Bronchial lymph node (tissue), 1 donor: ENCODE measurements around a stretch of chr2.

- PRO-cap = no peak
Observed at GRCh38 chr2:233114367-233114866, 54.3 kb downstream of the INPP5D start.

GRCh38 chr2:233165502-233166066, 85.9 kb upstream of the ATG16L1 start:
- PRO-cap = no peak

- PRO-cap = no peak
Observed at GRCh38 chr2:233191304-233192019, 60.0 kb upstream of the ATG16L1 start.

DNA sequence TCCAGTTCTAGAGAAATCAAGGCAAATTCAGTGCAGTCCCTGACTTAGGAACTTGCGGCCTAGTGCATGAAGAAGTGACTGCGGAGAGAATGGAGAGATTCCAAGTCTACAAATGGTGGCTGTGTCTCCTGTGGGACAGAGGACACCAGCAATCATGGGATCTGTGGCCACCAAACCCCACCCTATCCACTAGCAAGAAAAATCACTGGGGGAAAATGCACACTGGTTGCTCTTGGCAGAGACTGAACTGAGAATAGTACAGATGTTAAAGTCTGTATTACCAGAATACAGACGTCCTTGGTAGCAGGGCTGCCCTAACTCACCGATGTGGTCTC, 55.1 kb upstream of the ATG16L1 start:
- PRO-cap = no peak

DNA sequence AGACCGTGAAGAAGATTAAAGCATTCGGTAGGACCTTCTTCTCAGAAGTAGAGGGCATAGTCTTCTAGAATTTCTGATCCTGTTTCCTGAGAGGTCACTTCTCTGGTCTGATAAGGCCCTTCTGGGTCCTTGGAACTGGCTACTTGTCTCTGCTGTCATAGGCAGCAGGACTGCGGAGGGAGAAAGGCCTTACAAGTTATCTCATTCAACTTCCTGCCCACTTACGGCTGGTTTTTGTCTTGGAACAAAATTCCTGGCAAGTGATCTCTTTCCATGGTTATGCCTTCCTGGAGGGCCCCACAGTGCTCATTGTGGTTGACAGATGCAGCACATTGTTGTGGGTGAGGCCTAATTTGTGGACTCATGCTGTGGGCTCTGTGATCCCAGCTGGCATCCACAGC, 21.9 kb downstream of the SAG start:
- PRO-cap = no peak

DNA sequence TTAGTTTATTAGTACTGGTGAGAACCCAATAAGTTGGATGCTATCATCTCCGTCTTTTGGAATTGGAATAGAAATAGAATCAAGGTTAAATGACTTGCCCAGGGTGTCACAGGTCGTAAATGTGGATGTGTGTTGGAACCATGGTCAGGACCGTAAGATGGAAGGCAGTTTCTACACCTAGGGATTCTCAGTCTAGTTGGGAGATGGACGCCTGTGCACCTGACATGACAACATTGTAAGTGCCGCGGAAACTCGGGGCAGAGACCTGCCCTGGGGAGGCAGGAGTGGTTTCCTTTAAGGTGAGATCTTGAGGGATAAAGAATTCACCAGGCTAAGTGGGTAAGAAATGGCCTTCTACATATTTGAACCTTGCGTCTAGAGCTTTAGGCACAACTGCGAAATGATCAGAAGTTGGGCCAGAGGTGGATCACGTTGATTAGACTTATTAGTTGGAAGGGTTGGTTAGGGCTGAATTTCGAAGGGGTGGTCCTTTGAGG, 1.6 kb downstream of the DGKD start:
- PRO-cap = no peak

DNA sequence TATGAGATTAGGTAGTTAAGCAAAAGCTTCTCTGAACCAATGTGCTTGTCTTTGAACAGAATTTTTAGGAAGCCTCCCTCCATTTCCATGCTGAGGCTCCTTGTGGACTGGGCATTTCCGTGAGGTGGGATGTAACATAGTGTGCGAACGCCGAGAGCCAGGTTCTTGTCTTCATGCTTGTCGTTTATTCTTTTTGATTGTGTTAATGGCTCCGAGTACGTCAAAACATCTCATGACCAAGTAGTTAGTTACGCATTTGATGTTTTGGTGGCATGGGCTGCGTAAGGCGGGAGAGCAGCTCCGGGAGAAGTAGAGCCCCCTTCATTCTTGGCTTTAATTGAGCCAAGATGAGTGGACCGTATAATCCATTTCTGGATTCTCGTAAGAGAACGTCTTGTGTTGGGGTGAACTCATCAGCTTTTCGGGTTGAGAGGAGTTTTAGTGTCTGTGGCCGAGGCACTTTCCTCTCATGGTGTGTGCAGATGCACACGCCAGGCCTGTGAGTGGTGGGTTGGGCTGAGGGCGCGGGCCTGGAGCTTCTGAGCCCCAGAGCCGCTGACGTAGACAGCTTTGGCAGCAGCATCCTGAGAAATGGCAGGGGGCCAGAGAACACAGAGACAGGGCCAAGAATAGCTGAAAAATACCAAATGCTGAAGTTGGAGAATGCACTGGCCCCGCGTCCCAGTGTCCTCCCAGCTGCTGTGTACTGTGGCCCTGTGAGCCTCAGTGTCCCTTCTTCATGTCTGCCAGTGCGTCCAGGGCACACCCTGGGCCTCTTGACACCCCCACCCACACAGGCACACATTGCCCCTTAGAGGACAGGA, 33.2 kb downstream of the DGKD start:
- PRO-cap = unidirectional peak, minus-strand start at position 505 of the sequence

- PRO-cap = no peak
Observed at GRCh38 chr2:233420430-233421438, 66.4 kb downstream of the DGKD start.

DNA sequence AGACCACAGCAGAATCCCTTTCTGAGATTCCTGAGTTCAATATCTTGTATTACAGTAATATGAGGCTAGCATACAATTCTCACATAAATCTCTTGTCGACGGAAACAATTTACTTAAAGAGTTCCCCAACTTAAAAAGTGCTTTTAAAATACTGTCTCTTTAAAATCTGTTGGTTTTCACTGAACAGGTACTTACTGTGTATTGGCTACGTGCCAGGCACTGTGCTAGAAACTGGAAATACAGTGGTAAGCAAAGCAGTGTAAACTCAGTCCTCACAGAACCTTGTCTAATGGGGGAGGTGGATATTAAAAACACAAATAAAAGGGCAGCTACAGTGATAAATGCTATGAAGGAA, 52.7 kb downstream of the USP40 start:
- PRO-cap = no peak

GRCh38 chr2:233756536-233757296, 3.4 kb upstream of the UGT1A1 start:
- PRO-cap = no peak

DNA sequence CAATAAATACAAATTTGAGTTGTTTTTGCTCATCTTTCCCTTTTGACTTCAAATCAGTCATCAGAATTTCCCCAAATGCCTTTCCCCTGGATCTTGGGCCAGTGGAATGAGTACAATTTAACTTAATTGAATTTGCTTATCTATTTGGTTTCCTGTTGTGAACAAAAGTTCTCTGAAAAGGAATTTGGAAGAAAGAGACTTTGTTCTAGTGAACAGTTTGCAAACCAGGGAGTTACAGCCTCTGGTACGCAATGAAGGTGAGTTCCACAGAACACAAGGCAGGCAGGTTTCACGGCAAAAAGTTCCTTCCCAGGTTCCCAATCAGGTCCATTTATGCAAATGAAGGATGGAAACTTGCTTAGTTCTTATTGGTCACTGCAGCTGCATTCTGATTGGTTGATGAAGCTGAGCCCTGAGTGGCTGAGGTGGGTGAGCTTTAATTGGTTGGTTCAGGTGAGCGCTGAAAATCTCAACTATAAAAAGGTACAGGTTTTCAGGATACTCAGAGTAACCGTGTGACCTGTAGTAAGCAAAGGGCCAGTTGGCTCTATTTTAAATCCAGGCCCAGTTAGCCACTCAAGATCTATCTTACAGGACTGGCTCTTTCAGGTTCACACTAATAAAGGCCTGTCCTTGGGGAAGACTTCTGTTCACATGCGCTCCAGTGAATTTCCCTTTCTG, 1.0 kb upstream of the UGT1A1 start:
- PRO-cap = no peak

DNA sequence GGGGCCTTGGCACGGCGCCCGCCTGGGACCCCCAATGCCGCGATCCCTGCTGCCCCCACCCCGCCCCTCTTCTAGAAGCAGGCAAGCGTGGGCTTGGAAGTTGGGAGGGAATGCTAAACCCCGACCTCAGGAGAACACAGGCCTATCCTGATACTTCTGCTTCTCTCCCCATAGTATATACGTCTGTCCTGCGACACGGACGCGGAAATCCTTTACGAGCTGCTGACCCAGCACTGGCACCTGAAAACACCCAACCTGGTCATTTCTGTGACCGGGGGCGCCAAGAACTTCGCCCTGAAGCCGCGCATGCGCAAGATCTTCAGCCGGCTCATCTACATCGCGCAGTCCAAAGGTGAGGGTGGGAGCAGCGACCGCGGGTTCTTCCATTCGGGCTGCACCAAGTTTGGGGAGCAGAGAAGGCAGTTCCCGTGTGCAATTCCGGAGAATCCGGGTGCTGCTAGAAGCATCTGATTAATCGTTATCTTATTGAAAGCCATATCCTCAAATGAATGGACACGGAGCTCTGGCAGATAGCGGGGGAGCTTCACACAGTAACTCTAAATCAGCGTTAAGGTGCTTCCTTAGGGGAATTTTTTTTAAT, 21.8 kb downstream of the TRPM8 start:
- PRO-cap = no peak

DNA sequence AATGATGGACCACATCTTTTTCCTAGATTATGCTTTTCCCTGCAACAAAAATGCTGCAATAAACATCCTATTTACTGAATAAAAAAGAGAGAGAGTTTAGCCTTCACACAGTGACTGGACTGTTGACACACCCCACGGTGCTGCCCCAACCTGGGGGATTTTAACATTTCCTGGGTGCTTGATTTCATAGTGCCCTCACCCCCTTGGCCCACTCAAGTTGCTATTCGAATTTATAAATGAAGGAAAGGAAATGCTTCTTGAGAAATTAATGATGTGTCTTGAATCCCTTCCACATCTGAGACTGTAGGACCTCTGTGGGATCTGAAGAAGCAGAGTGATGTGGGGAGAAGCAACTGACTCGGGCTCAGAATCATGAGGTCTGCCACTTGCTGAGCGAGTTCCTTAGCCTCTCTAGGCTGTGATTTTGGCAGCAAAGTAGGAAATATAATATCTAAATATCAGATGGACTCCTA, 61.5 kb downstream of the TRPM8 start:
- PRO-cap = no peak

- PRO-cap = no peak
Observed at GRCh38 chr2:233979690-233980391, 62.7 kb downstream of the TRPM8 start.

DNA sequence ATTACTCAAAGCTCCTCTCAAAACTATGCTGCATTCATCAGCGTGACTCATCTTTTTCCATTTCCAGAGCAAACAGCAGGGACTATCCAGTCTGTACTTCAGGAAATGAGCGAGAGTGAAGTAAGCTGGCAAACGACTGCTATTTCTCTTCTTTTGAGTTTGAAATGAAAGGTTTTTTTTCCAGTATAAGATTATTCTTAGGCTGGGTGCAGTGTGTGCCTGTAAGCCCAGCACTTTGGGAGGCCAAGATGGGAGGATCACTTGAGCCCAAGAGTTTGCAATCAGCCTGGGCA, 152.9 kb downstream of the SPP2 start:
- PRO-cap = no peak

- PRO-cap = bidirectional peak, plus-strand start at chr2:234367188, minus-strand start at chr2:234367052
Observed at GRCh38 chr2:234366846-234367464, 129.9 kb downstream of the ARL4C start.

DNA sequence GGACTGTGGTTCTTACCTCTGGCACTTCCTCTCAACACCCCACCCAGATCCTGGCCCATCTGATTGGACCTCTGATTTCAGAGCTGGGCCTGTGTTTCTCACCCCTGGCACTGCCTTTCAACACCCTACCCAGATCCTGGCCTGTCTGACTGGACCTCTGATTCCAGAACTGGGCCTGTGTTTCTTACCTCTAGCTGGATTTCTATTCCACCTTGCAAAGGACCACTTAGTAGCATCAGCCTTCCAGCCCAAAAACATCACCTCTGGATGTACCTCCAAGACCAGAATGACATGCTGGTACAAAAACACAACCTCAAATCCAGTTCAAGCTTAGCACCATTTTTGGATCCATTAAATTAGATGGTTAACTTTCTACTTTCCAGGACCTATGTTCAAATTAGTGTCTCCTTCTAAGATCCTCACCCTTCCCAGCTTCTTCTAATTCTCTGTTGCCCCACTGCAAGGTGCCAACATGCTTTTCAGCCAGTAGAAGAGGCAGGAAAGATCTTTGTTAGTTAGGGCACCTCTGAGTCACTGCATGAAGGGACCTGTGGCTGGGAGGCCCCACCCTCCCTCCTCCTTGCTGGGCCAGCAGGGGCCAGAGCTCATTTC, 128.4 kb downstream of the ARL4C start:
- PRO-cap = no peak

GRCh38 chr2:234369006-234369426, 127.9 kb downstream of the ARL4C start:
- PRO-cap = no peak

- PRO-cap = unidirectional peak, minus-strand start at chr2:234437642
Observed at GRCh38 chr2:234437377-234438894, 58.9 kb downstream of the ARL4C start.

DNA sequence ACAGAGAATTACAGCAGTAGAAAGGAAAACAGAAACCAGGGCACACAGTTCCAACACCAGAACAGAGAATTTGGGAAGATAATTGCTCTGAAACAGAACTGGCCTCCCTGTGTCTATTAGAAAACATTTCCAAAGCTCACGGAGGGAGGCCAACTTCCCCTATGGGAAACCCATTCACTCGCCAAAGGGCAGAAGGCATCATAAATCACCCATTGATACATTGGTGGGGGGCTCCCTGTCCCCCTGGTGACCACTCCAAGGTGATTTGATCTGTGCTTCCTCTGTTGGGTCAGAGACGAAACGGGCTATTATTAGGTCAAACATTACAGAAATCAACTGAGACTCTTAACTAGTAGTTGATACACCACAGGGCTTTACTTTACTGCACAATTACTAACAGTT, 3.8 kb downstream of the ARL4C start:
- PRO-cap = no peak